Skeletal muscle satellite cell (primary cell): ENCODE data around the genes LRCOL1 and CHFR.

DNA sequence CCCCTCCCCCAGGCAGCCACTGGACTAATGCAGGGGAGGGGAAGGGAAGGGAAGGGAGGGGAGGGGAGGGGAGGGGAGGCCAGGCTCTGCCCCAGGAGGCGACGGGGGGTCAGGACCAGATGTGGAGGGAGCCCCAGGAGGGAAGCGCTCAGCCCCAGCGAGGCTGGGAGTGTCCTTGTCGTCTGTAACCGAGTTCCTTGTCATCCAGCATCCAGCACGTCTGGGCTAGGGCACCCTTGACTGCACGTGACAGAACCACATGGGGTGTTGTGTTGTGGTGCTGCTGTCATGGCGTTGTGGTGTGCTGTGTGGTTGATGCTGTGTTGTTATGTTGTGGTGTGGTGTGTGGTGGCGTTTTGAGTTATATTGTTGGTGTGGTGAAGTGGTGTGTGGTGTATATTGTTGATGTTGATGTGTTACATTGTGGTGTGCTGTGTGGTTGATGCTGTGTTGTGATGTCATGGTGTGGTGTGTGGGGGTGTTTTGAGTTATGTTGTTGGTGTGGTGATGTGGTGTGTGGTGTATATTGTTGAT, 28.3 kb upstream of the SFSWAP start:
- CAGE, long polyA plus RNA, result no peak

- CAGE, long polyA plus RNA, result no peak
These were observed 35.0 kb downstream of the SFSWAP start for GRCh38 chr12:131745745-131746407.

DNA sequence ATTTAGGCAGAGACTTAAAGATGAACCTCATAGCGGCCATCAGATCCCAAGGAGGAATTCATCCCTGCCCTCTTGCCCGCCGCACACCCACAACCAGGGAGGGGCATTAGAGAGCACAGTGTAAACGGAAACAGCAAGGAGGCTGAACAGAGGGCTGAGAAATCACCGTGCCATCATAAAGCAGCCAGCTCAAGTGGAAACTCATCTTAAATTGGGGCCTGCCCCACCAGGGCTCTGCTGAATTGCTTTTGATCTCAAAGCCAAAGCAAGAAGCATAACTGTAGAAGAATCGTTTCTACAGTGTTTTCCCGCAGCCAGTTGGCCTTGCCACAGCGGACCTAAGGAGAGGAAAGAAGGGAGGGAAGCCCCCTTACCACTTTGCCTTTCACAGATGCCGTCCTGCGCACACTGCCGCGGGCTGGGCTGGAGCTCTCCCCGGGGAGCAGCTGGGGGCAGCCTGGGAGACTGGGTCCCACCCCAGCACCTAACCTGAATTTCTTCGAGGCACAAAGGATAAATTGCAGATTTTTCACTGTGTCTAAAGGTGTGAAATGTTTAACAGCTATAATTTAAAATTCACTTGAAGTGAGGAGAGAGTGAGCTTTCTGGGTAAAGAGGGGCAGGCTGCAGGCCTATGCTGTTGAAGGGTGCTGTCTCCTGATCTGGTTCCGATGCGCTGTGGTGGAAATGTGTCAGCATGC, 51.8 kb upstream of the MMP17 start:
- CAGE, long polyA plus RNA, result no peak

DNA sequence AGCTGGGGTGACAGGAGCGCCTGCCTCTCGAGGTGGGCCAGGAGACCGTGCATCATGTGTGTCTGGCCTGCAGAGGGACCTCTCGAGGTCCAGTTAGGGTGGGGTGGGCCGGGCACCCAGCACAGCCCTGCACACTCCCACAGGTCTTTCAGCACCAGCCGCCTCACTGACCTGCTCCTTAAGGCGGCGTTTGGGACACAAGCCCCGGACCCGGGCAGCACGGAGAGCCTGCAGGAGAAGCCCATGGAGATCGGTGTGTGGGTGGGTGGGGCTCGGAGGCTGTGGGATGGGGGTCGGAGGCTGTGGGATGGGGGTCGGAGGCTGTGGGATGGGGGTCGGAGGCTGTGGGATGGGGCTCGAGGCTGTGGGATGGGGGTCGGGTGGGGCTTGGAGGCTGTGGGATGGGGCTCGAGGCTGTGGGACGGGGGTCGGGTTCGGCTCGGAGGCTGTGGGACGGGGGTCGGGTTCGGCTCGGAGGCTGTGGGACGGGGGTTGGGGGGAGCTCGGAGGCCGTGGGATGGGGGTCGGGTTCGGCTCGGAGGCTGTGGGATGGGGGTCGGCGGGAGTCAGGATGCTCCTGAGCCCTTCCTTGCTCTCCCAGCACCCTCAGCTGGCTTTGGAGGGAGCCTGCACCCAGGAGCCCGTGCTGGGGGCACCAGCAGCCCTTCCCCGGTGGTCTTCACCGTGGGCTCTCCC, 12.1 kb upstream of the PUS1 start:
- CAGE, long polyA plus RNA, result no peak

DNA sequence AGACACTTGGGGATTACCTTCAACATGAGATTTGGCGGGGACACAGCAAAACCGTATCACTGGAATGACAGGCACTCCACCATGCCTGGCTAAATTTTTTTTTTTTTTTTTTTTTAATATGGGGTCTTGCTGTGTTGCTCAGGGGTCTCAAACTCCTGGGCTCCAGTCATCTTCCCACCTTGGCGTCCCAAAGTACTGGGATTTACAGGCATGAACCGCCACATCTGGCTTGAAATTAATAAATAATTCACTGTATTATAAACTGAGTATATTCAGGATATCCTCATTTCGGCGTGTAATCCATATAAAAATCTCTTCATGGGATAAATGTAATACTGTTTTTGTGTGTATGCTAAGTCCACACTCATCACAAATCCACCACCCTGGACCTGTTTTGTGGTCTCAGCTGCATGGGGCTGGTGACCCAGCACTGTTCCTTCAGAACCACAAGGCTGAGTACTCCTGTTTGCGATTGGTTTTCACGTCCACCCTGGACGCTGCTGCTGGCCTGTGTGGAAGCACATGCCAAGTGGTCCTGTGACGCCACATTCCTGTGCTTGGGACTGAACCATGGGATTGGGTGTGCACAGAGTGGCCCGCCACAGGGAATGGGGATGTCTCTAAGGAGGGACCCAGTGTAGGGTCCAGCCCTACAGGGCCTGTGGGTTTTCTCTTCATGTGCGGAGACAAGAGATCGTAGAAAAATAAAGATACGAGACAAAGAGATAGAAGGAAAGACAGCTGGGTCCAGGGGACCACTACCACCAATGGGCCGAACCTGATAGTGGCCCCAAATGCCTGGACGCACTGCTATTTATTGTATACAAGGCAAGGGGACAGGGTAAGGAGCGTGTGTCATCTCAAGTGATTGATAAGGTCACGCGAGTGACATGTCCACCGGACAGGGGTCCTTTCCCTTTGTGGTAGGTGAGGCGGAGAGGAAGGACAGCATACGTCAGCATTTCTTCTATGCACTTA, 4.3 kb downstream of the PUS1 start:
- CAGE, long polyA plus RNA, result no peak

GRCh38 chr12:131950213-131950882, 606 bp downstream of the EP400 start:
- CAGE, long polyA plus RNA, result no peak

GRCh38 chr12:131993514-131994443, 44.0 kb downstream of the EP400 start:
- CAGE, long polyA plus RNA, result no peak

- CAGE, long polyA plus RNA, result no peak
These were observed 76.7 kb downstream of the DDX51 start for GRCh38 chr12:132067274-132067996.

DNA sequence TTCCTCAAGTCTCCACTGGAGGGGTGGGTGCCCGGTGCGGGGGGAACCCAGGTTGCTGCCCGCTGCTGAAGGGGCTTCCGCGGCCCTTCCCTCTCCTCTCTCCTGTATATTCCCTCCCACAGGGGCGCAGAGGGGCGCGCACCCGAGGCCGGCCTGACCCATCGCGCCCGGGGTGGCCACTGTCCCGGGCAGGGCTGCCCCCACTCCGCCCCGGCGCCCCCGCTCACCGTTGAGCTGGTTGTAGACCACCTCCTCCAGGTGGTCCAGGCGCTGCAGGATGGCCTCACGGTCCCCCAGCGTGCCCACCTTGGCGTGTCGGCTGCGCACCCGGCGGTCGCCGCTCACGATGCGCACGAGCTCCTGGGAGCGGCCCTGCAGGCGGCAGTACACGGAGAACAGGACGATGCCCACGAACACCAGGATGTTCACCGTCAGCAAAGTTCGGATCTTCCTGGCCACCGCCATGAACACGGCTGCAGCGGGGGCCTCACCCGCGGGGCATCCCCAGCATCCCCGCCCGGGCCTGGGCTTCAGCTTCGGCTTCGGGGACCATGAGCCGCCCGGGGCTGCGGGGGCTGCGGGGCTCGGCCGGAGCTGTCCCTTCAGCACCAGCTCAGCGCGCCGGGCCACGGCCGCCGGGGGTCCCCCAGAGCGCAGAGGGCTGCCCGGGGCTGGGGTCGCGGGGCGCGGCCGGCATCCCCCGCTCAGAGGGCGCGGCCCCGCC, 488 bp downstream of the GALNT9 start:
- CAGE, long polyA plus RNA, result no peak

DNA sequence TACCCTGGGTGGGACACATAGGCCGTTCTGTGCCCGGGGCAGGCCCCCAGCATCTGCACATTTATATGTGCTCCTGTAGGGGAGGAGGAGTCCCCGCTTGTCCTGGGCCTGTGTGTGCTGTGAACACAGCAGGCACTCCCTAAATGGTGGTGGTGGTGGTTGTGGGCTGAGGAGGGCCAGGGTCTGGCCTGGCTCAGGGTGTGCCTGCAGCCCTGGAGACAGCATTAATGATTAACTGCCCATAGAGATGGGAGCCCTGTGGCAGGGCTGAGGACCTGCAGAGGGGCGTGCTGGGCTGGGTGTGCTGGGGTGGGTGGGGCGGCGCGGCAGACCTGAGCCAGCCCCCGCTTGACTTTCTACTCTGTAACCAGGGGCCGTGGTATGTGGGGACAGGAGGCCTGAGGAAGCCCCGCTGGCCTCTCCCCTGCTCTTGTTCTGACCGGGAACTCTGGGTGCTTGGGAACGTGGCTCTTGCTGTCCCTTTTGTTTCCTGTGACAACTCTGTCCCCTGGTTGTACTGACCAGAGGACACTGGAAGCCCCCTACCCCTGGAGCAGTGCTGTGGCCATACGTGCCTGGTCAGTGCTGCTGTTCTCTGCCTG, 3.9 kb downstream of the FBRSL1 start:
- CAGE, long polyA plus RNA, result no peak

DNA sequence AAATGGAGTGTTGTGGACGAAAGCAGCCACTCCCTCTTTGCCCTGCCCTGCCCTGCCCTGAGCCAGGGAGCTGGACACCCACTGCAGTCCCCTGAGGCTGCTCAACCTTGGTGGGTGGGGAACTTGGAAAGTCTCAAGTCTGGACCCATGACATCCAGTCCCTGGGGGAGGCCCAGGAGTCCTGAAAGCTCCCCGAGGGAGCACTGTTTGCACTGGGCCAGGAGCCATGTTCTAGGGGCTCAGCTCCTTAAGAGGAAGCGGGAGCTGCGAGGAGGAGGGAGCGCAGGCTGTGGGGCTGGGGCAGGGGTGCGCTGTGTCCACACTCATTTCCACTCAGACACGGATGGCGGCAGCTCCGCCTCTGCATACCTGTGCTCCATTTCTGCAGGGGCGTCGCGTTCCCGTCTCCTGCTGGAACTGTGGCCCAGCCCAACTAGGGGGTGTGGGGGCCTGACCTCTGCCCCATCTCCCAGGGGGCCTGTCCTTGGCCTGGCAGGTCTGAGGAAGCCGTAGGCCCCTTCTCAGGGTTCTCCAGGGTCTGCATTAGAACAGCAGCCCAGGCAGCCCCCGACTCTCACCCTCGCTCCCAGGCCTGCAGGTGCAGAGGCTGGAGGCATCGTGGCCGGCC, 31.1 kb downstream of the FBRSL1 start:
- CAGE, long polyA plus RNA, result no peak

DNA sequence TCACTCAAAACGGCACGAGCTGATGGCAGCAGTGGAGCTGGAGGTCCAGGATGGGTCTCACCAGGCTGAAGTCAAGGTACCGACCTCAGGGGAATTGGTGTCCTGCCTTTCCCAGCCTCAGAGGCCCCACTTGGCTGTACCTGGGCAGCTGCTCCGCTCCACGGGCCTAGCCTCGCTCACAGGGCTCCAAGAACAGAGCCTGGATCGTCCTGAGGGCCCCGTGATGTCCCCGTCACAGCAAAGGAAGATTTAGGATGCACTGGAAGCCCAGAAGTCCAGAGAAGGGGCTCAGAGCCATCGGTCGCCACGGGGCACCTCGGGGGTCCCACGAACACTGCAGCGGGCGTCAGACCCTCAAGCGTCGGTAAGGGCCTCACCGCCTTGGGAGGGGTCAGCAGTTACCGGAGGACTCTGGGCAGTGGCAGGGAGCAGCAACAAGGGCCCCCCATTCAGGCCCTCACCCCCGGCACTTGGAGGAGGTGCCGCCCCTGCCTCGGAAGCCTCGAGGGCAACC, 56.5 kb downstream of the LRCOL1 start:
- CAGE, long polyA plus RNA, result no peak

DNA sequence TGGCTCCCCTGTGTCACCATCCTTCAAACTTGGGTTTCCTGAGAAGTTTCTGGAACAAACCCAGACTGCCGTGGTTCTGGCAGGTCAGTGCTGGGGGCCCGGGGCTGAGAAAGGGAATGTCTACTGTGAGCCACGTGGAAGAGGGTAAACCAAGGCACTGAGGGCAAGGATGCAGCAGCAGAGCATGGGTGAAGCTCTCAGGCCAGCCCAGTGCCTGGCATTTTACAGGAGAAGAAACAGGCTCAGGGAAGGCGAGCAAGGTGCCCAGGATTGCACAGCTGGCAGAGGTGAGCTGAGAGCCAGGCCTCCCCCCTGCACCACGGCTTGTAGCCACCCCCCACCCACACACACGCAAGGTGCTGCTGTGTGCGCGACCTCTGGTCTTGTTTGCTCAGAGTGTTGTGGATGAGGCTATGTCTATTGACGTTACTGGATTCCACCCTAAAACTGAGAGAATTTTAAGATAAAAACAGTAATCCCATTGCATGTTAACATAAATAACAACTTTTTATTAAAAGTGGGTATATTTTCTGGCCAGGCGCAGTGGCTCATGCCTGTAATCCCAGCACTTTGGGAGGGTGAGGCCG, 5.4 kb downstream of the LRCOL1 start:
- CAGE, long polyA plus RNA, result no peak

DNA sequence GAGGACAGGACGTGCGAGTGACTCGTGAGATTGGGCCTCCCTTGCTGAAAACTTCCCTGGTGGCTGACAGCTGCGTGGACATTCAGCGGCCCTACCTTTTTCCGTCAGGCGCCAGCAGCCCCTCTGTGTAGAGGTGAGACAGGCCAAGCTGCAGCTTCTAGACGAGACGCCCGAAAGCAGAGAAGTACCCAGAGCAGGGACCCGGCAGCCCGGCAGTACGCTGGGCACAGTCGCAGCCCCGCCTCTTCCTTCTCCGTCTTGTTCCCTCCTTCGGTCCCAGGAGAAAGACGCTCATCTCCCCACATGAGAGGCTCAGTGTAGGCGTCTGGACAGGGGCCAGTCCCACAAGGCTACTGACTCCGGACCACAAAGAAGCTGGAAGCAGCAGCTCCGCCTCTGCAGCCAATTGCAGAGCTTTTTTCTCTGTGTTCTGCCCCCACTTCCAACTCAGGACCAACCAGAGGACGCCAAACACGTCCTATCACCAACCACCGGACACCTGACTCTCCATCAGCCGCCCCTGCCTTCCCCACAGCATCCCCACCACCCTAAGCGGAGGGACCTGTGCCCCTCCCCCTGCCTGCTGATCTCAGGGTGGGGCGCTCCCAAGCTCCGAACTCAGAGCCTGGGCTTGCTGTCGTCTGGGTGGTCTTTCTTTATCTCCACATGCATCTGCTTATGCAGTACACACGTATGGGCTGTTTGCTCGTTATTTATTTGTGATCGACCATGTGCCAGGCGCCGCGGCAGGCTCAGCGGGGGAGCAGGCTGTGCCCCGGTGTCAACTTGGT, at the start of gene LRCOL1:
Gene LRCOL1 (minus strand): TSS at position 355 of the 791 bp plus-strand sequence.
- CAGE, long polyA plus RNA, result no peak

GRCh38 chr12:132708267-132708624, 2.4 kb upstream of the PGAM5 start:
- CAGE, long polyA plus RNA, result no peak

DNA sequence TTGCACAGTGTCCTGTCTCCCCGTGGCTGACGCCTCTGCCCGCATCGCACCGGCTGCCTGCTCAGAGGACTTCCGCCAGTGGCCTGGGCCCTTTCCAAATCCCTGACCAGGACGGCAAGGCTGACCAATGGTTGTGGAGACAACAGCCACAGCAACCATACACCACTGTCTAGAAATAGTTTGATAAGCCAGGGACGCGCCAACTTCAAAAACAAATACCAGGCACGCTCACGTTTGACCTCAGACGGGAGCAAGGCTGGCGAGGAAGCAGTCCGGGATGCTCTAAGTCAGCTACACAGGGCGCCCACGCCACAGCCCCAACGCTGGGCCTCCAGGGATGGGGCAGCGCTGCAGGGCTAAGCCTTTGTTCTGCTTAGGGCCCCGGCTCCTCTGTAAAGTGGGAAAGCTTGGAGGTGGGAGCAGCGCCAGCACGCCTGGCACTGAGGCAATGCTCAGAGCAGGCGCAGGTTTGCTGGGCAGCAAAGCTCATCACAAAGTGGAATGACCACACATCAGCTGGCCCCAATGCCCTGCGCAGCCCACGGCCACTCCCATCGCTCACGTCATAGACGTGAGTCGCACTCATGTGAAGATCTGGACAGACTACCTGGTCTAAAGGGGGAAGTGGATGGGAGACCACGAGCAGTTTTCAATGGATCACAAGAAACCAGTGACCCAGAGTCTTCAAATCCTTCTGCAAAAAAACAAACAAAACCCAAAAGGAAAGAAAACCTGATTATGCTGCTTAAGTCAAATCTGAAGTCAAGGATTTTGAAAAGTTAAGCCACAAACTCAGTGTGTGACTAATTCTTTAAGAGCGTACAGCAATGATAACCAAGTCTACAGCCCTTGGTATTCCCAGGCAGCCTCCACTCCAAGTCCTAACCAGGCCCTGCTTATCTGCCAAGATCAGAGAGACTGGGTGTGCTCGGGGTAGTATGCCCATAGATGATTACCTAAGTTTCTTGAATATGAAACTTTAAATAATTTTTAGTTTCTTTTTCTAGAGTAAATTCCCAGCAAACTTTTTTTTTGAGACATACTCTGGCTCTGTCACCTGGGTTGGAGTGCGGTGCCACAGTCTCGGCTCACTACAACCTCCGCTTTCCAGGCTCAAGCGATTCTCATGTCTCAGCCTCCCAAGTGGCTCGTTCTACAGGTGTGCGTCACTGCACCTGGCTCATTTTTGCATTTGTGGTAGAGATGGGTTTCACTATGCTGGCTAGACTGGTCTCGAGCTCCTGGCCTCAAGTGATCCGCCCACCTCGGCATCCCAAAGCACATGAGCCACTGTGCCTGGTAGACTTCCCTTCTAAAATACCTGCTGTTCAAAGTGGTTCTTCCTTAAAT, 12.9 kb downstream of the PGAM5 start:
- CAGE, long polyA plus RNA, result no peak

DNA sequence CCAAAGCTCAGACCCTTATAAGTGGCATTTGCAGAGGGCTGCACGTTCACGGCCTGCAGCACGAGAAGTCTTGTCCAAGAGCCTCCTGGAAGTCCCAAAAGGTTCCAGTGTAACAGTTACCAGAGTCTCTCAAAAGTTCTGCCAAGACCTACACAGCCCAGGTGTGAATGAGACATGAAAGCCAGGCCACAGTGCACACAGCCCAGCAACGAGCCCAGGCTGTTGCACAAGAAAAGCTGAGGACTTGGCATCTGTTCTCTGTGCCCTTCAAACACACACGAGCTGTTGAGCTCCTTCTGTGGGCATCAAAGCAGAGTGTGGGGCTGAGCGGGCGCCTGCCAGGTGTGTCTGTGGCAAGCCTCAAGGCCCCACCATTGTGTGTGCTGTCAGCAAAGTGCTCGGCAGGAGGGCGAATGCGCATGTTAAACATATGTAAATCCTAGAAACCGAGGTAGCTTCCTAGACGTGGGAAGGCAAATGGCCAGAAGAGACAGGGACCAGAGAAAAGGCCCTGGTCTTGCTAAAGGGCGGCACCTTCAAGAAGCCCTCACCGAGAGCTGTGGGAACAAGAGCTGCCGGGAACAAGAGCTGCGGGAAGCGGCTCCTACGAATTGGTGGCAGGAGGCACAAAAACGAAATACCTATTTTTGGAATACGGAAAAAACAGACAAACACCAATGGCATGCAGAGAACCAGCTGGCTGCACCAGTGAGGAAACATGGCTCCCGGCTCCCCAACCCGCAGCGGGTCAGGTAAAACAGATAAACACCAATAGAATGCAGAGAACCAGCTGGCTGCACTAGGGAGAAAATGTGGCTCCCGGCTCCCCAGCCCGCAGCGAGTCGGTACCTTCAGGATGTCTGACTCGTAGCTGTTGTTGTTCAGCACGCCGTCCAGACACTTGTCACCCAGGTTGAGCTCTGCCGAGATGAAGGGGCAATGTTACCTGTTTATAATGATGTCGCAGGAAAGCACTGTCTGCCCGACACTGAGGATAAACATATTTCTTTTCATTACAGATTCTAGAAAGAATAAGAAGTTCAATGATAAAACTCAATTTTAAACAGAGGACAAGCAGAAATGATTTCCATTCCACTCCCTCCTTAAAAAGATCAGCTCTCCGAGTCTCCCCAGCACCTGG, 18.9 kb upstream of the GOLGA3 start:
- CAGE, long polyA plus RNA, result no peak

DNA sequence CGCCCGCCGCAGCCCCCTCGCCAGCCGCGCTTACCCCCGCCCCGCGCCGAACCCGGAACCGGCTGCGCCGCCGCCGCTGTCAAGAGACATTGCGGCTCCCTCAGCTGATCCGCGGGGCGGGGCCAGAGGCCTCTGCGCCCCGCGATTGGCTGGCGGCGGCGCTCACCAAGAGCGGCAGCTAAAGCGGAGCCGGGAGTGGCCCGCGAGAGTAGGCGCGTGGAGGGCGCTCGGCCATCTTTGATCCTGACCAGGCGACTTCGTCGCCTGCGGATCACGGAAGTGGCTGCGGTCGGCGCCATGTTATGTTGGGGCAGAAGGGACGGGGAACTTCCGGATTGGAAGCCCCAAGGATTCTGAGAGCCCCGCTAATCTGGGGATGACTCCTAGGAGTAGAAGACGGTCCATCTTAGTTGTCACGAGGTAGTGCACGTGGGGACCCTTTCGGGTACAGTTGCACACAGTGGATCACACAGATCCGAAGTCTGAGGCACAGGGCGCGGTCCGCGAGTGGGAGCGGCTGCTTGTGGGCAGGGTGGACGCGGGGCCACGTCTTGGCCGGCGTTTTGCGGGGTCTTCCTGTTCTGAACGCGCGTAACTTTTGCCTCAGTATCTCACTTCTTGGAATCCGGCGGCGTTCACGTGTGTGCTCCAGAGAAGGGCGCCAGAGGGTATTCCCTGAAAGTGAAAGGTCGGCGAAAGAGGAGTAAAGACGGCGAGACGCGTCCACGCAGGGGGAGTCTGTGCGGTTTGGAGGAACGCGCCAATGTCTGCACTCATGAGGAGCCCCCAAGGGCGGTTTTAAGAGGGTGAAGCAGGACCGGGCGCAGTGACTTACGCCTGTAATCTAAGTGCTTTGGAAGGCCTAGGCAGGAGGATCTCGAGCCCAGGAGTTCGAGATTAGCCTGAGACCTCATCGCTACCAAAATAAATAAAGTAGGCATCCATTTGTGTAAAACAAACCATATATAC, at the start of gene CHFR:
Gene CHFR (minus strand): TSS at position 93 of the 969 bp plus-strand sequence.
- CAGE, long polyA plus RNA, result no peak

- CAGE, long polyA plus RNA, result no peak
These were observed 20.1 kb downstream of the ZNF84 start for GRCh38 chr12:133057308-133057973.